Hepatocyte (in vitro differentiated cells and primary cell): ENCODE measurements around a stretch of chr1.

DNA sequence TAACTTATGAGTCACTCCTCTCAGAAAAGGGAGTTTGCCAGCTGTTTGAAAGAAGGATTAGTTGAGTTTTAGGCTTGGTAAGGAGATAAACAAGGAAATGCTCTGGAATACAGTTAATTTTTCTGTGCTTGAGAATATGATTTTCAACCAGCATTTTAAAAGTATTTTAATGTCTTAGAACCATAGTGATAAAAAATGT lies 1.4 kb downstream of the KCTD3 start:
- RAMPAGE, long total RNA: no peak

DNA sequence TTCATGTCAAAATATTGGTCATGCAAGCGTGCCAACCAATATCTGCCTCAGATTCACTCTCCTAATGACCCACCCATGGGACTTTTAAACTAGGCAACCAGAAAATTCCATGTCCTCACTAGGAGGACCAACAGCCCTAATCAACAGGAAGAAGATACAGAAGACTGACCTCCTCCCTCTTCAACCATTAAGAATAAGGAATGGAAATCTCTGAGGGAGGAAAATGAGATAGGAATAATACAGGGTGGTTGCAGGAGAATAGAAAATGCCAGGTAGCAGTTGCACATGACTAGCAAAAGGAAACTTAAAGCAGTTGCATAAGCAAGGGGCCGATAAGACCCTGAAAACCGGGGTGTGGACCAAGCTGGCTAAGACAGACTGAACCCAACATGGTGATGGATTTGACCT lies 61.0 kb upstream of the USH2A start:
- RAMPAGE, long total RNA: no peak
- RRBS: no CpG with 5 or more reads among the region's 3 CpGs

- RAMPAGE, long total RNA: no peak
- RRBS: no CpG with 5 or more reads among the region's 4 CpGs
These were observed 174.7 kb downstream of the GPATCH2 start for GRCh38 chr1:217456017-217456706.

GRCh38 chr1:219088716-219089432 lies 84.8 kb upstream of the LYPLAL1 start:
- RAMPAGE, long total RNA: no peak
- RRBS: no CpG with 5 or more reads among the region's 4 CpGs

GRCh38 chr1:219091950-219092419 lies 81.7 kb upstream of the LYPLAL1 start:
- RAMPAGE, long total RNA: no peak
- RRBS: no CpG with 5 or more reads among the region's 1 CpG

DNA sequence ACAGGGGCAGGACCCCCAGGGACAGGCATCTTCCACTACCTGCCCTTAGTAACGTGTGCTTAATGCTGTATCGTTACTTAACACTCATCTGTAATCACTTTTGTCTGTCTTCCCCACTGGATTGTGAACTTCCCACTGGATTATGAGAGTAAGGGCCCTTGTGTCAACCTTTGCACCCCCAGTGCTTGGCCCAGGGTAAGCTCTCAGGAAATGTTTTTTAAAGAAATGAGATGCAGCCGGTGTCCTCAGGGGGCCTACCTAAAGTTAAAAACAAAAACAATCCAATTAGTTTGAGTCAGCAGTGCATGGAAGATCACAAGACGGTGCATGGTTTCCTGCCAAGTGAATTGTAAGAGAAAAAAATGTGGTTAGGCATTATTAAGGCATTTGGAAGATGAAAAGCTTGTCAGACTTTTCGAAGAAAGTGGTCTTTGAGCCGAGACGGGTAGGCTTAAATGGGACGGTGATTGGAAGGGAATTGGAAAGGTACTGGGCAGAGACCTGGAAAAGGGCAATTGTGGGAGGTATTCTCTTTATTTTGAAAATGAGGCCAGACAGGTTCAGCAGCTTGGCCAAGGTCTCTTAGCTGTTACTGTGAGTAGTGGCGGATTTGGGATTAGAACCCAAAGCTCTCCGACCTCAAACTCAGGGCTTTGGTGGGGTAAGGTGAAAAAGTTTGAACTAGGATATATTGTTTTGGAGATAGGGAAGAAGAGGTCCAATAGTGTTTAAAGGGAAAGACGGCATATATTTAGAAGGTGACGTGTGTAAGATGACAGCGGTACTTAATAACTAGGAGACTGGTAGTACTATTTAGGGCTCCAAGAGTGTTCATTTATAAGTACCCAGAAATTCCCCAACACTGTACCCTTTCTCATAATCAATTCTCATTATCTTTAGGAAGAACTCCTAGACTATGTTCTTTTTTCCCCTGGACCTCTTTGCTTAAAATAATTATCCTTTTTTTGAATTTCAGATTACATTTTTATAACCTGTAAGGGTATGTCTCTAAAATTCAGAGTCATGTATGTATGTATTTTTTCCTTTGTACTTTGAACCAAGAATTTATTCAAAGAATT lies 1.2 kb downstream of the LYPLAL1 start:
- RAMPAGE, long total RNA: no peak
- RRBS: no CpG with 5 or more reads among the region's 13 CpGs

DNA sequence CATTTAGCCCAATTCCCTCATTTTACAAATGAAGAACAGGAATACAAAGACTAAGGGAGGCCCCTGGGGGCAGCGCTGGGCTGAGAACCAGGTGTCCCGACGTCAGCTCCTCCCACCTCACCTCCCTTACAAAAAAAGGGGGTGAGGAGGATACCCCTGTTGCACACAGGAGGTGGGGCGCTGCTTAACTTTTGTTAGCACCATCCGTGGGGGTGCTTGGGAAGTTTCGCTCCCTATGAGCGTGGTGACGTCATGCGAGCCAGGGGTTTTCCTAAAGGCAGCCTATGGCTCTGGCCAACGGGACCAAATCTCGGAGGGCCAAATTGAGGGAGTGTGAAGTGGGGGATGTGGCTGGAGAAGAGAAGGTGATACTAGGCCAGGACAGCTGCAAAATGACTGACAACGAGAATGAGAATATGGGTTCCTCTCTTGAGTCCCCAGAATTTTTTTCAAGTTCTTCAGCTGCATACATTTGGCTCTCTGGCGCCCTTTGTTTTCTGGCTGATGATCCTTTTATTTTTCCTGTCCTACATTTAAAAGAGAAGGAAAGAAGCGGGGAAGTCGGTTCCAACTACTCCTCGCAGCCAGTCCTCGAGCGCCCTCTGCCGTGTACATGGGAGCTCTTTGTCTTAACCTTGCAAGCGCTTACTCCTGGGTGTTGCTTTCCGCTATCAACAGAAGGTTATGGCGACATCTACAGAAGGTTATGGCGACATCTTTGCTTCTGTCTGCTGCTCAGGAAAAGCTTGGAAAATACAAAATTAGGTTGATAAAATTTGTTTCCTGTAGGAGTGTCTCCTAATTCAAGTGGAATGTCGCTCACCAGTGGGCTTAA lies 47.9 kb upstream of the ZC3H11B start:
- RAMPAGE, long total RNA: no peak
- RRBS: no CpG with 5 or more reads among the region's 24 CpGs

GRCh38 chr1:219927160-219927617 lies 1.2 kb downstream of the SLC30A10 start:
- RAMPAGE, long total RNA: no peak
- RRBS: no CpG with 5 or more reads among the region's 5 CpGs

- RAMPAGE, long total RNA: no peak
- RRBS: no CpG with 5 or more reads among the region's 3 CpGs
These were observed 422 bp upstream of the IARS2 start for GRCh38 chr1:220093520-220093899.

DNA sequence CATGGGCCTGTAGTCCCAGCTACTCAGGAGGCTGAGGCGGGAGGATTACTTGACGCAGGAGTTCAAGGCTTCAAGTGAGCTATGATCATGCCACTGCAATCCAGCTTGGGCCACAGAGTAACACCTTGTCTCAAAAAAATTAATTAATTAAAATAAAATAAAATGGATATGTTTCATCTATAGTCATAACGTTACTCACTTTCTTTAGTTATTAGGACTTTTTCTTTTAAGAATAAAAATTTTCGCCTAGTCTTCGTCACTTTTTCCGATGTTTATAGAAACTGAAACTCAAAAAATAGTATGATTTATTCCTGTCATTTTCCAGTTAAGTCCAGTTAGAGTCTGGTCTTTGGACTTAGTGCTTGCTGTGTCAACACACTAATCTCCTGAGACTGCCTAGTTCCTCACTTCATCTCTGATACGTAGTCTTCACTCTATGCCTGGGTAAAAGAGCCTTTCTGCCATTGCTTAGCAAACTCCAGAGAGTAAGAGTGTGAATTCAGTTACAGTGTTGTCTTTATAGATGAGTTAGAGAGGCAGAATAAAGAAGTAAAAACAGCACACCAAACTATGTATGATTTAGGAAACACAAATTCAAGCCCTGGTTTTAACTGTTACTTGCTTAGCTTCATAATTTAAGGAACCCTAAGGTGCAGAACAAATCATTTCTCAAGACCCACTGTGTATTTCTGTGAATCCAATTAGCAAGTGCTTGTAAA lies 28.2 kb downstream of the IARS2 start:
- RAMPAGE, long total RNA: no peak
- RRBS: no CpG with 5 or more reads among the region's 7 CpGs

- RAMPAGE, long total RNA: no peak
- RRBS: no CpG with 5 or more reads among the region's 6 CpGs
These were observed 47.1 kb upstream of the C1orf115 start for GRCh38 chr1:220642967-220643509.

DNA sequence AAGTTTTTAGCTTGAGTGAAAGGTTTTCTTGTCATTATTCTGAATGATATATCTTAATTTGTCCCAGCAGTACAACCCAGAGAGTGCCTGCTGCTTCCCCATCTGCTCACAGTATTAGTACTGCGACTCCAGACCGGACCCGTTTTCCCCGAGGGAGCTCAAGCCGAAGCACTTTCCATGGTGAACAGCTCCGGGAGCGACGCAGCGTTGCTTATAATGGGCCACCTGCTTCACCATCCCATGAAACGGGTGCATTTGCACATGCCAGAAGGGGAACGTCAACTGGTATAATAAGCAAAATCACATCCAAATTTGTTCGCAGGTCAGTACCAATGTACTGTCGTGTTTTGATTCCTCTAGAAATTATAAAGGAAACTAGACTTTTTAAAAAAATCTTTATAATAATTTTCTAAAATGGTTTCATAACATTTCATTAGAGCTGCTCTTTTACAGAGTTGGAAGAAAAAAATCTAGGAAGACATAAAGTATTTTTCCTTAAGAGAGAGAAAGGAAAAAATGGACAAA lies 37.1 kb upstream of the C1orf115 start:
- RAMPAGE, long total RNA: no peak
- RRBS: 93% methylated on average over 5 of the region's 13 CpGs

DNA sequence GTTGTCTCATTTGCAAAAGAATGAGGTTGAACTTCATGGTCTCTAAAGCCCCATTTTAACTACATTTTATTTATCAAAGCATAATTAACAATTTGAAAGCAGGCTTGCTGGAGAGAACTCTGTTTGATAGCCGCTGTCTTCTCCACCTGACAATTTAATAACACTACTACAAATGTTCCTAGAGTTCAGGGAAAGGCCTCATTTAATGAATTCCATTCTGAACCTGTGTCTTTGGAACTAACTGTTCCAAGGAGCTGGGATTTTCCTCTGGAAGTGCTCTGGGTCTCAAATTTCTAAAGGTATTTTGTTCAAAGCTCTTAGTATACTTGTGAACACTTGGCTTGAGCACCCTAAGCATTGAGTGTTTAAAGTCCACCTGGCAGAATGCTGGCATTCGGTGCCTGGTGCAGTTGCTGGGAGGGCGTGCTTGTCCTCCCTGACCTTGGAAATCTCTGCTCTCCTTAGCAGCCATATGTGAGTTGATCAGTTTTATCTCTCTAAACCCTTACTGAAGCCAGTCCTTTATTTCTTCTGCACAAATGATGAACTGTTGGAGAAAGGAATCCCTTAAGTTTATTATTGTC lies 2.9 kb downstream of the MTARC2 start:
- RAMPAGE, long total RNA: no peak
- RRBS: no CpG with 5 or more reads among the region's 3 CpGs

DNA sequence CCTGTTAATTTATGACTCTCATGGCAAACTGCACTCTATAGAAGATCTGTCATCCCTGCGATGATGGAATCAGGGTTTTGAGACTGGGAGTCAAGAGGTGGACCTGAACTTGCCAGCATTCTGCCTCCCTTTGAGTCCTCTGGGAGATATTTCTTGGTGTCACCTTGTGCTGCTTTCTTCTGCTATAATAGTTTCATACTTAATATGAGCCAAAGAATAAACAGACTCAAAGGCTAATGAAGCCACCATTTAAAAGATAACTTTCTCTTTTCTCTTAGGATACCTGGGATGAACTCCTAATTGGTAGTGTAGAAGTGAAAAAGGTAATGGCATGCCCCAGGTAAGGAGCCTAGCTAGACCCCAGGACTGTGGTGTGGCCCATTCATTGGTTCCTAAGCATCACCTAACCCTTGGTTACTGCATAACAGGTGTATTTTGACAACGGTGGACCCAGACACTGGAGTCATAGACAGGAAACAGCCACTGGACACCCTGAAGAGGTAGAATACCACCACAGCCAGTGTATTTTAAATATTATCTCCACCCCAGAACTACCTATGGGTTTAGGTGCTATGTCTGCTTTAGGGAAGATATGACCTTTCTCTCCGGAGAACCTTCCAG lies 6.9 kb upstream of the MTARC1 start:
- RAMPAGE, long total RNA: no peak
- RRBS: no CpG with 5 or more reads among the region's 3 CpGs

DNA sequence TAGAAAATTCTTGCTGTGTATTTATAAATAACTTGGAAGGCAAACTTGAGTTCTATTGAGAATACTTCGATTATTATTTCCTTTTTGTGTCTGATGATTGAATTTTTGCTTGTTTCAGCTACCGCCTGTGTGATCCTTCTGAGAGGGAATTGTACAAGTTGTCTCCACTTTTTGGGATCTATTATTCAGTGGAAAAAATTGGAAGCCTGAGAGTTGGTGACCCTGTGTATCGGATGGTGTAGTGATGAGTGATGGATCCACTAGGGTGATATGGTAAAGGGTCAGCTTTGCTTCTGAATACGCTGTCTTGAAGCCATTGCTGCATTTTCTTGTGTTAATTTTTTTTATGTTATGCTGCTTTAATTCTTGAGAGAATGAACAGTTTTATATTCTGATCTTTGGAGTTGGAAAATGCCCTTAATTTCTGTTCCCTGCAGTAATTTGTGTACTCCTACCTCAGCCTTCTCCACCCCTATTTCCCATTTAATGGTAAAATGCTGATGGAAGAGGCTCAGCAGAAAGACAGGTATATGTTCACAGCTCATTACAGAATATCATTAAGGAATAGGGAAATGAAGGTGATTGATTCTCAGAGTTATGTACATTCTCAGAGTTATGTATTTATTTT lies 4.9 kb upstream of the MTARC1 start:
- RAMPAGE, long total RNA: no peak
- RRBS: no CpG with 5 or more reads among the region's 4 CpGs

GRCh38 chr1:220914830-220915392 lies 35.7 kb downstream of the HLX start:
- RAMPAGE, long total RNA: no peak
- RRBS: no CpG with 5 or more reads among the region's 7 CpGs

- RAMPAGE, long total RNA: no peak
- RRBS: no CpG with 5 or more reads among the region's 4 CpGs
These were observed 121.4 kb downstream of the HLX start for GRCh38 chr1:221000533-221001116.

DNA sequence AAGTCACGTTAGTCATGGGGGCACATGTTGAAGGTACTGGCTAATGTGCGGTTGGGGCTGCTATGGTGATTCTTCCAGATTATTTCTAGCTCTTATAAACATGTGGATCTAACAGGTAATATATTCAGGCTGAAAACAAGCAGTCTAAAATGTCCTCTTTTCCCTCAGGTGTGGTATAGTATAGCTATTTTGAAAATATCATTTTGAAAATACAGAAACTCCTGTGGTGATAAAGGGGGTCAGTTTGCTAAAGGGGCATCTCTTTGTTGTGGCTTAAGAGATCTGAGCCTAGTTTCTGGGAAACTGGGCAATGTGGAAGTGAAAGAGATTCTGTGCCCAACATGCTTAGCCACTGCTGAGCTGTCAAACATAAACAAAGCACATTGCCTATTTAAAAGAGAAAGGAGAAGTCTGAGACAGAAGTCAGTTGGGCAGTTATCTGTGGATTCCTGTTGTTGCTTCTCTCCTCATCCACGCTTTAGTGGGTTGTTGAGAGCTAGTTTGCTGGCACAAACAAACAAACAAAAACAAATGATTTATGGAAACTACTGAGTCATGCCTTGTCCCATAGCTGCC lies 166.9 kb downstream of the HLX start:
- RAMPAGE, long total RNA: no peak
- RRBS: no CpG with 5 or more reads among the region's 3 CpGs

DNA sequence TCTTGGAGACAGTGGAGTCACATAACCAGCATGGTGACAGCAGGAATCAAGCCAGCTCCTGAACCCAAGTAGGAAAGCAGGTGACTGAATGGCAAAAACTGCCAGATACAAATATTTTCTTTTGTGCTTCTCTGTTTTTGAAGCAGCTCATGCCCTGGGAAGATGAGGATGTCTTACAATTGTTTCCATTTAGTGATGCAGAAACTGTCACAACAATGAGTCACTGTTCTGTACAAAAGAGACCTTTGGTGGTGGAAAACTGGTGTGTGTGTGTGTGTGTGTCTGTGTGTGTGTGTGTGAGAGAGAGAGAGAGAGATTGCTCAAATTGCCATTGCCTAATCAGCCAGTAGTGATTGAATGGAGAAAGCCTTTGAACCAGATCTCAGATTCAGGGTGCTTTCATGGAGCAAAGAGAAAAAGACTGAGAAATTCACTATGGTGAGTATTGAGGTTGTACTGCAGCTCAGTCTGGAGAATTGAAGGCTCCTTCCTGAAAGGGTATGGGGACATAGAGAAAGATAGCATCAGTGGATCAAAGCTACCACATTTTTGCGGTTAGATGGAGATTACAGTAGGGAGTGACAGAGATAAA lies 406.7 kb downstream of the DUSP10 start:
- RAMPAGE, long total RNA: no peak
- RRBS: no CpG with 5 or more reads among the region's 1 CpG

DNA sequence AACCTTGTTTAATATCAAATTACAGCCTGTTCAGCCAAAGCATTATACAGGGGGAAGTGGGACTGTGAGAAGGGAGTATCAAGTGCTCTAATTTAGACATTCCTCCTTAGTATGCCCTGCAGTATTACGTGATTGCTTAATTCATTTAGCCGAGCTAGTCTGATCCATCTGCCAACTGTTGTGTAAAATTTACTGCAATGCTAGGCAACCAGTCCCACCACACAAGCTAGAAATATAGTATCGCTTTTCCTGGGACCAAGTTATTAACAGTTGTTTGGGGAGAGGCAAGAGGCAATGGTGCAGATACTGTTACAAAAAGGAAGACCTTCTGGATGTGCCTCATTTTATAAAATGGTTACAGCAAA lies 283.4 kb downstream of the DUSP10 start:
- RAMPAGE, long total RNA: no peak
- RRBS: no CpG with 5 or more reads among the region's 3 CpGs